Prostate gland (tissue), 2 donors: Measurements from ENCODE around the gene MRTFB.

DNA sequence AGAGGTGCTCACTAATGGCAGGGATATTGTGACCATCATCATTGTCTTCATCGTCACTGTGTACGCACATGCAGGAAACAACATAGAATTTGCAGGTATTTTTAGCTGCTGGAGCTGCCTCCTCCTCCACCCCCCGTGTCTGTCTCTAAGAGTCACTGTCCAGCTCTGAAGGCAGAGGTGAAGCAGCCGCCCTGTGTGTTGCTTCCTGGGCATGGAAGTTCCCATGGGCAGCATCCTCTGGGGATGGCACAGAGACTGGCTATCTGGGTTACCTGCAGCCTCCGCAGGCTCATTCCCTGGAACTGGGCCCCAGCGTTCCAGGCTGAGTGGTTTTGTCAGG is 41.6 kb upstream of the MRTFB start:
- PRO-cap: no peak
- RAMPAGE, long total RNA, 2 experiments: no peak in any of the 2 experiments

- PRO-cap: bidirectional peak, plus-strand start at chr16:14071322, minus-strand start at chr16:14071034
- RAMPAGE, long total RNA, 2 experiments: start-site peak on the plus strand in 2 of 2 experiments, at chr16:14071319-14071365 at its widest, 105 to 117 reads per replicate
Observed at GRCh38 chr16:14070920-14071993, at the start of gene MRTFB. MRTFB (plus strand) TSS chr16:14071319.

GRCh38 chr16:14285426-14286184 is 214.5 kb downstream of the MRTFB start:
- PRO-cap: unidirectional peak, minus-strand start at chr16:14285716; unidirectional peak, minus-strand start at chr16:14285776
- RAMPAGE, long total RNA, 2 experiments: no peak in any of the 2 experiments

- PRO-cap: bidirectional peak, plus-strand start at chr16:14302246, minus-strand start at chr16:14302100; bidirectional peak, plus-strand start at chr16:14302945, minus-strand start at chr16:14302926
- RAMPAGE, long total RNA, 2 experiments: start-site peak on the plus strand in 1 of 2 experiments, at chr16:14302225-14302246 at its widest, 7 reads per replicate
Observed at GRCh38 chr16:14302206-14303143, 231.4 kb downstream of the MRTFB start.

DNA sequence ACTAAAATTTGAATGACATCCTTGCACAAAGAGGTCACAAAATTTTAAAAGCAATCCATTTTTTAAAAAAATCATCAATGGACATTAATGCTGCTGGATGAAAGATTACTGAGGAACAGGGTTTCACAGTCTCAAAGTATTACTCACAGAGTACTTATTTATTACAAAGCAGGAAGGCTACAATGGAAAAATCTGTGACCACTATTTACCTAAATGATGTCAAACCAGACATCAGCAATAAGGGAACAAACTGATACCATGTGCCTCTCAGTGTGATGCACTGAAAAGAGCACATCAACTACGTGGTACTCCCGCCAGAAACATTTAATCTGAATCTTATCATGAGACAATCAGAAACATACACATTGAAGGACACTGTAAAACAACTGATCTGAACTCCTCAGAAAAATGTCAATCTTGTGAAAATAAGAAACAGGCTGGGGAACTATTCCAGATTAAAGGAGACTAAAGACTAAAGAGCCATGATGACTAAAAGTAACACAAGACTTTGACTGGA is 124.2 kb downstream of the PARN start:
- PRO-cap: no peak
- RAMPAGE, long total RNA, 2 experiments: no peak in any of the 2 experiments

- PRO-cap: no peak
- RAMPAGE, long total RNA, 2 experiments: no peak in any of the 2 experiments
Observed at GRCh38 chr16:14564247-14564729, 65.8 kb downstream of the PARN start.

GRCh38 chr16:14635406-14636090 is 2.8 kb downstream of the BFAR start:
- PRO-cap: no peak
- RAMPAGE, long total RNA, 2 experiments: no peak in any of the 2 experiments

DNA sequence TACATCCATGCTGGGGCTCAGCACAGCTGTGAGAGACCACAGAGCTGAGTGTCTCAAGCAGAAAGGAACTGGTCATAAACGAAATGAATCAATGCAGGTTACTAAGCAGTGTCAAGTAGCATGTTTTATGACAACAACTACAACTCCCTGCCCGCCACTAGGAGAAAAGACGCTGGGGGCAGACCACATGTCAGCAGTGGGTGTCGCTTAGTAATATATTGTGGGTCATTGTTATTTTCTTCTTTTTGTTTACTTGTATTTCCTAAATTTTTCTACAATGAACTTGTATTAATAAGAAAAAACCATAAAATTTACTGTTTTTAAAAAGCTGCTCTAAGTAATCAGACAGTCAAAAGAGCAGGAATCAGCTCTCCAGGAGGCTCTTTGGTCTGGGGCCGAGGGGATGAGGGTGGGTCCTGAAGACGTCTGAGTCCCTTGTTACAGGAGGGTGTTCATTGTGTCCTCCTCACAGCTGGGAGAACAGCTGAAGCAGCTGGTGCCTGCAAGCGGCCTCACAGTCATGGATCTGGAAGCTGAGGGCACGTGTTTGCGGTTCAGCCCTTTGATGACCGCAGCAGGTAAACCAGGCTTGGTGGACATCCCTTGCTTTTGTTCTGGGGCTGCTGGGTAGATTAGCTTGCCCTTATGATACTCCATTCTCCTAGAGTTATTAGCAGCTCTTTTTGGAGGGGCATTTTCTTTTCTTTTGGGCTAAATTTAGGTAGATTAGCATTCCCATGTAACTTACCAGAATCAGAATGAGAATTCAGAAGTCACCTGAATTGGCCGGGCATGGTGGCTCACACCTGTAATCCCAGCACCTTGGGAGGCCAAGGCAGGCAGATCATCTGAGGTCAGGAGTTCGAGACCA is 26.2 kb downstream of the NTAN1 start:
- PRO-cap: no peak
- RAMPAGE, long total RNA, 2 experiments: no peak in any of the 2 experiments

GRCh38 chr16:15041149-15042178 is 14.4 kb downstream of the NTAN1 start:
- PRO-cap: bidirectional peak, plus-strand start at chr16:15041856, minus-strand start at chr16:15041809
- RAMPAGE, long total RNA, 2 experiments: no peak in any of the 2 experiments

GRCh38 chr16:15054893-15055642 is 806 bp downstream of the NTAN1 start:
- PRO-cap: no peak
- RAMPAGE, long total RNA, 2 experiments: no peak in any of the 2 experiments

DNA sequence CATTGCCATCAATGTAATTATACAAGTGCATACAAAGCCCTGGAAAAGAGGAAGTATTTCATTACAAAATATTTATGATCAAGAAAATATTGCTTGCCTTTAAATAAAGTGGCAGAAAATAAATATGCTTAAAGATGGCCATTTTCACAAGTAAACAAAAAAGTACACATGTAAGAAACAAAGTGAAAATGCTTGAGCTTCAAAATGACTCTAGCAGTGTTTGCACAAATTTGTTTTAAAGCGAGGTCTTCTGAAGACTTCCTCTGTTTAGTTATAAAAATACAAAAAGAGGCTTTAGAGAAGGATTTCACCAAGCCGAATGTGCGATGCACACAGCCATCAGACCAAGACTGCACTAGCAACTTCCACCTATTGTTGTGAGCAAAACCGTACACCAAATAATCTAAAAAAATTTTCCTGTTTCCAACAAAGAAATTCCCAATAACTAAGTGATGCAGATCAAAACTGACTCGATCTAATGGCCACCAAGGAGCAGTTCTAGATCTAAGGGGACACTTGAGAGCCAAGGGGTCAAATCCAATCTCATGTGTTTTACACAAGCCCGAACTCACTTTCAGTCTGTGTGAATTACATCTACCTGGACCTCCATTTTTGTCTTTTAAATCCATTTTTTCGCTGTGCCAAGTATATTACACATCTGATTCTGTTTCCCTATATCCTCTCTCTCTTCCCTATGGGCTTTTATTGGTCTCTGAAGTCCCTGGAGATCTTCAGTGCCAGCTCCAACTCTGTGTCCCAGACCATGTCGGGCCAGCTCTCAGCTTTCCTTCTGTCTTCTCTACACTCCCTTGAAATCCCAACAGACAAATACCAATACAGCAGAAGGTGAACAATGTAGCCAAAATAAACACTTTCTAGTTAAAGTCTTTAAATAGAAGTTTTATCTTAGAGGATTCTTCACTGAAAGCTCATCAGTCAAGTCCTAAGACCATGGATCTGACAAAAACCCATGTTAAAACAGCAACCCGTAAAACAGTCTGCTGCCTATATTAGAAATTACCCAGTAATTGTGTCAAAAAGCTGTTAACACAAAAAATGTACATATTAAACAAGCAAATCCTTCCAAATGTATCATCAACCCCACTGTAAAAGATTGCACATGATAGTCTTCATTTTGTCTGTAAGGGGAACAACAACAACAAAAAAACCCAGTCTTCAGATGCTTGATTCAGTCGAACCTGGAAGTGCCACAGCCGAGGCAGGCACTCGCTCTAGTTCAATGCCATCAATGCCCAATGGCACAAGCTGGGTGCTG is 5.0 kb upstream of the NTAN1 start:
- PRO-cap: unidirectional peak, minus-strand start at position 801 of the sequence
- RAMPAGE, long total RNA, 2 experiments: no peak in any of the 2 experiments

- PRO-cap: no peak
- RAMPAGE, long total RNA, 2 experiments: no peak in any of the 2 experiments
Observed at GRCh38 chr16:15135526-15135926, 41.5 kb upstream of the RRN3 start.

GRCh38 chr16:15493821-15494172 is 59.4 kb downstream of the BMERB1 start:
- PRO-cap: no peak
- RAMPAGE, long total RNA, 2 experiments: no peak in any of the 2 experiments

GRCh38 chr16:15515260-15515602 is 80.8 kb downstream of the BMERB1 start:
- PRO-cap: no peak
- RAMPAGE, long total RNA, 2 experiments: no peak in any of the 2 experiments

DNA sequence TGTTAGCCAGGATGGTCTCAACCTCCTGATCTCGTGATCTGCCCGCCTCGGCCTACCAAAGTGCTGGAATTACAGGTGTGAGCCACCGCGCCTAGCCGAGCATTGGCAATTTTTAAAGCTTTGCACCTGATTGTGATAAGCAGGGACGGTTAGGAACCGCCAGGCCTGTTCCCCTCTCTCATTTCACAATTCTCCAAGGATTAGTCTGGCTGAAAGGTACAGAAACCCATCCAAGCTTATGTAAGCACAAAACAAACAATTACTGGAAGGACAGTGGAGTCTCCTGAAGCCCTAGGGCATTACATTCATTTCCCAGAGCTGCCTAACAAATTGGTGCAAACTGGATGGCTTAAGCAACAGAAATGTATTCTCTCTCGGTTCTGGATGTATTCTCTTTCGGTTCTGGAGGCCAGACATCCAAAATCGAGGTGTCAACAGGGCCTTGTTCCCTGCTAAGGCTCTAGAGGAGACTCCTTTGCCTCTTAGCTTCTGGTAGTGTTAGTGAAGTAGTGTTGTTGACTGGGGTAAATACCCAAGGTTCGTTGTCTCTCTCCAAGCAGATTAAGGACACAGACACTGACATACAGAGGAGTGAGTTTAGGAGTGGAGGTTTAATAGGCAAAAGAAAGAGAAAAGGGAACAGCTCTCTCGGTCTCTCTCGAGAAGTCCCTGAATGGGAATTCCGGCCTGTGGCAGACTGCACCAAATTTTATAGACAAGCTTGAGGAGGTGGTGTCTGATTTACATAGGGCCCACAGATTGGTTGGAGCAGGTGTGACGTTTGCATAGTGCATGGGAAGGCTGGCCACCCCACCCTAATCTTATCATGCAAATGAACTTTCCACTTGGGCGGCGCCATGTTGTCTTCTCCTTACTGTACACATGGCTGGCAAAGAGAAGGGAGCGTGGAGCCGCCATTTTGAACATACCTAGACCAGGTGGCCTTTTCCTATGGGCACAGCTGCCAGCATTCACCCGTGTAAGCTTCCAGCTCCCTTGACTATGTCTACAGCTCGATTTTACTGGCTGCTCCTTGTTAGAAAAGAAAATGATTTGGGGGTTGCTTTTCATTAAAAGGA is 66.4 kb downstream of the MARF1 start:
- PRO-cap: unidirectional peak, minus-strand start at position 195 of the sequence; bidirectional peak, plus-strand start at position 883 of the sequence, minus-strand start at position 699 of the sequence
- RAMPAGE, long total RNA, 2 experiments: no peak in any of the 2 experiments

DNA sequence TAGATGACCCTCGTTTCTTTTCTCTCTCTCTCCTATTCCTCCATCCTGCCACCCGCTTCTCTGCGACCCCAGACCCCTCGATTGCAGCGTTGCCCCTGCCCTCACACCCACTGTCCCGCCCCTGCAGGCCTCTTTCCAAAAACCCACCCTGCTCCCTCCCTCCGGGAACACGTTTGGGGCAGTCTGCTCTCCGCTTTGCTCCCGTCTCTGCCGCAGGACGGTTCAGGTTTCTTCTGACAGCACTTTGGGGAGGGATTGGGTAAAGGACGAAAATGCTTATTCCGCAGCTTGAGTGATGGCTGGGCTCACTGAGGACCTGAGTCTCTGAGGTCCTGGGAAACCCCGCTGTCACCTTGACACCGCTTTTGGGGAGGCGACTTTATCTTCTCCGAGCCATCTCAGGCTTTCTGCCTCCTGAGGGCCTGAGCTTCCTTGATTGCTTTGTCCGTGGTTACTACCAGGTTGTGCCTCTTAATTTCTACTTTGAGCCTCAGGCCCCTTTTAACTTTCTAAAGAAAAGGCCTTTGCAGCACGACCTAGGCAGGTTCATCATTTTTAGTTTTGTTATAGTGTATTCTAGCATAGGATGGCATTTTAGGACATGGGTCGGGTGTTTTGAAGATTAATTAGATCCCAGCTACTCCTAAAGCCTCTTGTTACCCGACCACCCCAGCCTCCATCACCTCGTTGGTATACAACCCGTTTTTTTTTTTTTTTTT is 843 bp downstream of the NDE1 start:
- PRO-cap: bidirectional peak, plus-strand start at position 277 of the sequence, minus-strand start at position 209 of the sequence
- RAMPAGE, long total RNA, 2 experiments: no peak in any of the 2 experiments

- PRO-cap: unidirectional peak, minus-strand start at chr16:15697804
- RAMPAGE, long total RNA, 2 experiments: no peak in any of the 2 experiments
Observed at GRCh38 chr16:15697567-15698046, 47.6 kb downstream of the NDE1 start.

GRCh38 chr16:15705992-15706556 is 56.0 kb downstream of the NDE1 start:
- PRO-cap: unidirectional peak, minus-strand start at chr16:15706385
- RAMPAGE, long total RNA, 2 experiments: no peak in any of the 2 experiments

DNA sequence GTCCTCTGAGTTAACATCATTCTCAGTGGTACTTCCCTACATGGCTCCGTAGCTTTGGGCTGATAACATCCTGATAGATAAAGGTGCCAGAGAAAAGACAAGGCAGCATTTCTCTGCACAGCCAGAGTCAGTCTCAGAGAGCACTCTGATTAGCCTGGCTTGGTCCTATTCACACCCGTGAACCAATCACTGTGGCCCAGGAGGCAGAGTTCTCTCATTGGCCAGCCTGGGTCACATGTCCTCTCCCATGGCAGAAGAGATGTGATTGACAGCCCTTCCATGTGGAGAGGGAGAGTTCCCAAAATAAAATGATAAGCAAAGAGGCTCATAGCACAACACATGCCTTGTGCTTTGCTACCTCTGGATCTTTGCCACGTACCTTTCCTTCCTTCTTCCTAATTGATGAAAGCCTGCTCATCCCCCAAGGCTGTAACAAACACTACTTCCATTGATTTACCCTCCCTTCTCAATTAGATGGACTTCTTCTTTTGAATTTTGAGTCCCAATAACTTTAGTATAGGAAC is 99.8 kb downstream of the ABCC1 start:
- PRO-cap: no peak
- RAMPAGE, long total RNA, 2 experiments: no peak in any of the 2 experiments

GRCh38 chr16:16131473-16132173 is 91.7 kb downstream of the ABCC6 start:
- PRO-cap: no peak
- RAMPAGE, long total RNA, 2 experiments: no peak in any of the 2 experiments